H4 (cell line): ENCODE data around the gene PRLR.

DNA sequence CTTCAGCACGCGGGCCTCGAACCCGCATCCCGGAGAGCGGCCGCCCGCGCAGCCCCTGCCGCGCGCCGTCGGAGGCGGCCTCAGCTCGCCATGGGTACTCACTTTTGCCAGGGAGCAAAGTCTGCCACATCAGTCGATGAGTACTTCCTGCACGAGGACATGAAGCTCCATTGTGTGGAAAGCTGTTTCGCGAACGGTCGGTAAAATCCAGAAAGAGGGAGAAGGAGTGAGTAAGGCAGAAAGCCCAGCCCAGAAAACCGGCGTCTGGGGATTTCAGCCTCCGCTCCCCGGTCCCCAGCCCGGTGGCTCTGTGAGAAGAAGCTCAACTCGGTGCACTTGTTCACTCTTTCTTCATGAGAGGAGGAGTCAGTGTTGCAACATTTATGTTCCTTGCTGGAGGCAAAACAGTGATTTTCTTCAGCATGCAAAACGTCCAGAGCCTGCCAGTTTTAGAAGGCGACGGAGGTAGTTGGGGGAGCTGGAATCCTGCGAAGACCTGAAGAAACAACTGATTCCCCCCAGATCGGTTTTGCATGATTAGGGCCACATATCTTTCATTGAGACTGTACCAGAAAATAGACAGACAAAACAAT, at the start of gene PRLR:
TSS of gene PRLR (minus strand) at position 322 of the 593 bp plus-strand sequence.
- RAMPAGE, long total RNA, result no peak

DNA sequence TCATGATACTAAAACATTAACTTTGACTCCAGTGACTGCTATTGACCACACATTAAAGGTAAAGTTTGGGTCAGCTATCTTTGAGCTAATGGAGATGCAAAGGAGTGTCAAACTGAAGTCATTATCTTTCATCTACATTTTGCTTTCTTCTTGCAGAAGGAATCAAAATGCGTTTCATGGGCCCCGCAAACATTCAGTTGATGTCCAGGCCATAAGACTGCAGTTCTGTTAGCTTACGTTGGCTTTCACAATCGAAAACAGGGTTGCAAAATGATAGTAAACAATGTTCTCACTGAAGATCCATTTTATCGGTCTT, 186.1 kb upstream of the PRLR start:
- RAMPAGE, long total RNA, result no peak

DNA sequence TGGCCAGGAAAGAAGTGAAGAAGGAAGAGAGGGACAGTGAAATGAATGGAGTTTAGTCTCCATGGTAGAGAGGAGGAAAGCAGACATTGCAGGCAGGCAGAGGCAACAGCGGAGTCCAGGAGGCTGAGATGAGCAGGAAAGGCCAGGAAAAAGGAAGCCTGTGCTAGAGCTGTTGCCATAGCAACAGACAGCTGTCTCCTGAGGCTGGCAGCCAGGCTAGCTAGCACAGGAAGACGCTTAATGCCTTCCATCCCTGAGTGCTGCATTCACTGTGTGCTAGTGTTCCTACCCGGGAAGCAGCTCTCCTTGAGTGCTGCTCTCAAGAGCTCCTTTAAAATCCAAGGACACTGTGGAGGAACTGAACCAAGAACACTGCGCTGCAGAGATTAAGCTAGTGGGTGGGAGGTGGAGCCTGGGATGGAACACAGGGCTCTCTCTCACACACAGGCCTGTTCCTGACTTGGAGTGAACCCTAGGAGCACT, 53.5 kb upstream of the IL7R start:
- RAMPAGE, long total RNA, result no peak

- RAMPAGE, long total RNA, result no peak
Observed at GRCh38 chr5:35803920-35804526, 52.7 kb upstream of the IL7R start.

DNA sequence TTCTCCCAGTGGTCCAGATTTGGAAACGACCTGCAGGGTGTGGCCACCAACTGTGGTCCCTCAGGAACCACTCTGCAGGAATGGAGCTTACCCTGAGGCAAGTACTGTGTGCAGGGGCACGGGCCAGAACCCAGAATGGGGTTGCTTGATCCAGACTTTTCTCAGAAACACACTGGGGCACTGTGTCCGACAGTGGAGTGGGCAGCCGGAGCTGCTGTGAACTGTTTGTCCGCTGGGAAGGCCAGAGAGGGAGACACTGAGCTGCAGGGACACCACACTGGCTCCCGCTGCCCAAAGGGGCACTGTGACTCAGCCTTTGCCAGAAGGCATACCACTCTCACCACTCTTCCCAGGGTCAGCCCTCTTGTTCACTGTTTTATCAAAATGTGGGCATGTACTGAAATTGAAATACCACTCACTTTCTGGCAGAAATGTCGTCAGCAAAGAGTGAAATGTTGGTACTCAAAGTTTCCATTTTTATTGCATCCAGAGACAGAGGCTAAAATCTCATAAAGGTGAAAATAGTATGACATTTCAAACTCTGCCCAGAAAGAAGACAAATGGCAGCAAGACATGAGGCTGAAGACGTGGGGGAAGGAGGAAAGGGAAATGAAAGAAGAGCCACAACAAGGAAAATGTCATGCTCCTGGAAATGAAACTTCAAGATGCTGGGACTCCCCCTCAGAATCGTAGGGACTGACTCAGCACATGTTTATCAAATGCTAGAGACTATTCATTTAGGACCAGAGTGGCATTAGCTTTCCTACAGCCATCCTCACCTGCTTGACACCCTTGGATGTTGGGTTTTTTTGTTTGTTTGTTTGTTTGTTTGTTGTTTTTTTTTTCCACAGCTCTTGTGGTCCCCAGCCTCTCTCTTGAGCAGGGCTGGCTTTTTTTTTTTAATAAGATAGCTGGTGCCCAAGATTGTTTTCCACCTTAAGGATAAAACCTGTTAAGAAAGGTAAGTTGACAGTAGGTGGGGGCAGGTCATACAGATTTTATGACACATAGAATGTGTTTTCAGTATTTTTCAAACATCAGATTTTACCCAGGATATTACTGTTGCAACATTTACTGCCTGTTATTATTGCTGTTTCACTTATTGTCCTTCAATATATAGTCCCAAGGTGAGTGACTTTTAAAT, 4.3 kb upstream of the IL7R start:
- RAMPAGE, long total RNA, result no peak

DNA sequence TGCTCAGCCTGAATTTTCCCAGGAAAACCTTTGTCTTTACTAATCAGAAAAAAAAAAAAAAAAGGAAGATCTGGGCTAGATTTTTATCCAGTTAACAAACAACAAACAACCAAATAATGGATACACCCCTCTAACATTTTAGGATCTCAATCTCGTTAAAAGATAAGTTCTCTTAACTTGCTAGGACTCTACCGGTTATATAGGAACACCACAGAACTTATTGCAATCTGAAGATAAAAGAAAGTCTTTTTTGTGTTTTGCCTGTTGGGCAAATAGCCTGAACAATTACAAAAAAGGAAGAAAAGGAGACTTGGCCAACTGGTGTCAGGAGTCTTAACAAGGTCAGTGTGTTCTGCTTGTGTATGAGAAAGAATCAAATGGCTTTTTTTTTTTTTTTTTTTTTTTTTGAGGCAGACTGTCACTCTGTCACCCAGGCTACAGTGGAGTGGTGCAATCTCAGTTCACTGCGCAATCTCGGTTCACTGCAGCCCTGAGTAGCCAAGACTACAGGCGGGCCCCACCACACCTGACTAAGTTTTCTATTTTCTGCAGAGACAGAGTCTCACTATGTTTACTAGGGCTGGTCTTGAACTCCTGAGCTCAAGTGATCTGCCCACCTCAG, 3.2 kb upstream of the IL7R start:
- RAMPAGE, long total RNA, result no peak

DNA sequence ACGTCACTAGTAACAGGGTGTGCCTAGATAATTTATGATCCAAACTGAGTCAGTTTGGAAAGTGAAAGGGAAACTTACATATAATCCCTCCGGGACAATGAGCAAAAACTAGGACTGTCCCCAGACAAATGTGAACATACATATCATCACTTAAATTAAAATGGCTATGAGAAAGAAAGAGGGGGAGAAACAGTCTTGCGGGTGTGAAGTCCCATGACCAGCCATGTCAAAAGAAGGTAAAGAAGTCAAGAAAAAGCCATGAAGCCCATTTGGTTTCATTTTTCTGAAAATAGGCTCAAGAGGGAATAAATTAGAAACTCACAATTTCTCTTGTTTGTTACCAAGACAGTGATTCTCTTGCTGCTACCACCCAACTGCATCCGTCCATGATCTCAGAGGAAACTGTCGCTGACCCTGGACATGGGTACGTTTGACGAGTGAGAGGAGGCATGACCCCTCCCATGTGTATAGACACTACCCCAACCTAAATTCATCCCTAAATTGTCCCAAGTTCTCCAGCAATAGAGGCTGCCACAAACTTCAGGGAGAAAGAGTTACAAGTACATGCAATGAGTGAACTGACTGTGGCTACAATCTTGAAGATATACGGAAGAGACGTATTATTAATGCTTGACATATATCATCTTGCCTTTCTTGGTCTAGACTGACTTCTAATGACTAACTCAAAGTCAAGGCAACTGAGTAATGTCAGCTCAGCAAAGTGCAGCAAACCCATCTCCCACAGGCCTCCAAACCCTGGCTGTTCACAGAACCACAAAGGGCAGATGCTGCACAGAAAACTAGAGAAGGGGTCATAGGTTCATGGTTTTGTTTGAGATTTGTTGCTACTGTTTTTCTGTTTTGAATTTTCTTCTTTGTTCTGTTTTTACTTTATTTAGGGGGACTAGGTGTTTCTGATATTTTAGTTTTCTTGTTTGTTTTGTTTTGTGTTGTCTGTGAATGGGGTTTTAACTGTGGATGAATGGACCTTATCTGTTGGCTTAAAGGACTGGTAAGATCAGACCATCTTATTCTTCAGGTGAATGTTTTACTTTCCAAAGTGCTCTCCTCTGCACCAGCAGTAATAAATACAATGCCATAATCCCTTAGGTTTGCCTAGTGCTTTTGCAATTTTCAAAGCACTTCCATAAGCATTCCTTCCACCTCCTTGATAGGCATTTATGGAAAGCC, 20.8 kb downstream of the IL7R start:
- RAMPAGE, long total RNA, result no peak

DNA sequence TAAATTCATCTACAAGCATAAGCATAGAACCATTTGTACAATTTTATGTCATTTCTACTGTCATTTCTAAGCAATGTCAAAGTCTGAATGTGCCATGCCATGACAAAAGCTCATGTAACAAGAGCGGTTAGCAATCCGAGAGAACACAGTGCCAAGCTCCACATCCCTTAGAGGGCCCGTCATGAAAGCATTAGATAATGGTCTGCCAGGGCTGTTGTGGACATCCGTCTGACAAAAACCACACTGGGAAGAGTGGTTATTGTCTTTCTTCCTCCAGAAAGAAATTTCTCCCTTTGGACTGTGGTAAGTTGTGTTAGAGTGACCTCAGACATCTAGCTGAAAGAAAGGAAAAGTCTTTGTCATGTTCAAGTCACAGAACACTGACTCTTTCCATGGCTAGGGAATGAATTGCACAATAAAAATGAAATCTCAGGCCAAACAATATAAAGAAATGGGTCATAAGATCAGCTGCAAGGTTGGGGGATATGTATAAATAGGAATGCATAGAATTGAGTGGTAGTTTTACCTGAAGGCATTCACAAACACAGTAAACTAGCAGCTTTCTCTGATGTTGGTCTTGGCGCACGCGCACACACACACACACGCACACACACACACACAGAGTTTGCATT, 5.2 kb downstream of the SLC1A3 start:
- RAMPAGE, long total RNA, result no peak

- RAMPAGE, long total RNA, result no peak
Observed at GRCh38 chr5:36689830-36690884, 83.8 kb downstream of the SLC1A3 start.

DNA sequence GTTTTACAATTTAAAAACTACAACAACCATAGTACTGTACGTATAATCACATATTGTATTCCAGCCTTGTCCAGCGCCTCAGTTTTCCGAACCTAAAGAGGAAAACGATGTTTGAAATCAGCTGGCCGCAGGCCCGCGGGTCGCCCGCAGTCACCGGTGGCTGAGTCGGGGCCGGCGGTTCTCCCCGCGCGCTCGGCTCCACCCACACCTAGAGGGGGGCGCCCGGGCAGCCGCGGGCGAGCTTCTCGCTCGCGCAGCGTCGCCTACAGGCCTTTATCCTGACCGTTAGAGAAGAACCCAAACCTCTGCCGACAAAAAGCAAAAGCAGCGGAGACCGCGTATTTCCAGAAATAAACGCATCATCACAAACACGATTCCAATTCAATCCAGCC, 821 bp upstream of the NIPBL start:
- RAMPAGE, long total RNA, result no peak

- RAMPAGE, long total RNA, result no peak
Observed at GRCh38 chr5:36876511-36876728, 149 bp upstream of the NIPBL start.

DNA sequence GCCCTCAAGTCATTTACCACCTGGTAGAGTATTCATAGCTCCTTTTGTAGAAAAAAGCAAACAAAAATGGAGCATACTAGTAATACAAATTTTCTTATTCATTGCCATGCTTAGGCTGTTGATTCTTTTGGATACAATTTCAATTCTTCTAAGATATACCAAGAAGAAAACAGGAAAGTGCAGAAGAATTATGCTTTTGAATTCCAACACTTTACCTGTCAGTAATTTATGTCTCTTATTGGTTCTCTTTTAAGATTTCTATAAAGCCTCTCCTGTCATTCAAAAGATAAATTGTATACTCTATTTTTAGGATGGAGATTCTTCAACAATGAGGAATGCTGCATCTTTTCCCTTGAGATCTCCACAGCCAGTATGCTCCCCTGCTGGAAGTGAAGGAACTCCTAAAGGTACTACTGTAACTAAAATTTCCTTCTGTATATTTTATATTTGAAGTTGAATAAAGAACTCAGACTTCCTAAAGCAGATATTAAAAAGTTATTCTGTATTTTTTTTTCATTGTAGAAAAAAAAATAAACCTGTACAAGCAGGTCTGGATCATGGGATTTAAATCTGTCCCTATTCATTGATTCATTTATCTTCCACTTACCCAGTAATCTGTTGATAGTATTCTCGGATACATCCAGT, 95.2 kb downstream of the NIPBL start:
- RAMPAGE, long total RNA, result no peak

DNA sequence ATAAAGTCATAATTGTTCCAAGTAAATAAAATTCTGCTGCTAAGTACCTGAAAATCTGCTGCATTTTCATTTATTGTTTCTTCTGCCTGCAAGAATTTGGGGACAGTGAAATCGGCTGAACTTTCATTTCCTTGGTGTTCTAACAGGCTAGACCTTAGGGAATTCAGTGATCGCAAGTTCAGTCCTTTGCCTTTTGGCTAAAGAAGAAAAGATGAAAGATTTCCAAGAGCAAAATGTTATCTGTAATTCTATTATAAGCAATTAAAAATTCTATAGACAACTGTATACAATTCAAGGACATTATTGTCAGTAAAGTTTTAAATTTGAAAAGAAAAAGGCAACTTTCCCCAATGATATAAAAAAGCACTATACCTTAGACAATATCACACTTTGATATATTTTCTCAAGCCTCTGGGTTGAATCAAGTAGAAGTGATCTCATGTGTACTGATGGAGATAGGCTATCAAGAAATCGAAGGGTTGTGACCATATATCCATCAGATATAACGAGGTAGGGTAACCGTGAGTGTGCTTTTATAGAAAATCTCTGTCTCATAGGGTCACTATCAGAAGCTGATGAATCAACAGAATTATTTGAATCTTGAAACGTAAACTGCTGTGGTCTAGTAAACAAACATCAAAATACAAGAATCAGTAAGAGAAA, 21.8 kb downstream of the CPLANE1 start:
- RAMPAGE, long total RNA, result no peak

DNA sequence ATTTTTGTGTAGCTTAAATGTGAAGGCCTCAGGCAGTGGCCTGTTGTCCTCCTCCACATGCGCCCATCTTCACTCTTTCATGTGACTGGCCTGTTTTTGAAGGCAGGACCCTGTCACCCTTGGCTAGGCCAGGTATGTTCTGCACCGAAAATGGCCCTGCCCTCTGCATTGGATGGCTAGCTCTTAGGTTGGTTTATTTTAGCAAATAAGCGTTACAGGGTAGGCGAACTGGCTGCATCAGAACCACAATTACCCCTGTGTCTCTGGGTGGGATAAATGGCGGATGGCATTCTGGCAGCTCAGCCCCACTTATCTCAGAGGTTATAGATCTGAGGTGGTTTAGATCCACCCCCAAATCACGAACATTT, 738 bp upstream of the CPLANE1 start:
- RAMPAGE, long total RNA, result no peak

DNA sequence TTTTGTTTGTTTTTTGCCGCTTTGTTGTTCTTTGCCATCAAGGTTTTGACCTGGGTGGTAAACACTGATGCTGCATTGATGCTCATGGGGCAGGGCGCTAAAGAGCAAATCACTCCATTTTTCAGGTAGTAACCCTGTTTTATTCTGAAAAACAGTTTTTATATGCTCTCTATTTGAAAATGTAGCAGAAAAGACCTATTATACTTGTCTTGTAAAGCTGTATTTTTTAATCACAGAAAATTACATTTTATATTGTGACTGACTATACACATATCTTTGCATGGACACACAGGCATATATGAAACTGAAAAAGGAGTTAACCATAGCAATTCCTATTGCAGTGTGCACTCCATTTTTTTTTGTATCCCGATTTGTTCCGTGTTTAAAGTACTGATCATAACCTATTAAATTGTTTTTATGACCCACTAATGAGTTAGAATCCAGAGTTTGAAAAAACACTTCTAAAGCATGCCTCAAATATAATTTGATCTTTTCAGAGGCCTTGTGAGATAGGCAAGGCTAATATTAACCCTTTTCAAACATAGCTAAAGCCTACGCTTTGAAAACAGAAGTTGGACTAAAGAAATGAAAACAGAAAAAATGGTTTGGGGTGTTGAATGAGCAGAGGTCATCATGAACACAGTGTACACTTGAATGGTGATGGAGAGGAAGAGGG, 219.4 kb downstream of the GDNF start:
- RAMPAGE, long total RNA, result no peak

DNA sequence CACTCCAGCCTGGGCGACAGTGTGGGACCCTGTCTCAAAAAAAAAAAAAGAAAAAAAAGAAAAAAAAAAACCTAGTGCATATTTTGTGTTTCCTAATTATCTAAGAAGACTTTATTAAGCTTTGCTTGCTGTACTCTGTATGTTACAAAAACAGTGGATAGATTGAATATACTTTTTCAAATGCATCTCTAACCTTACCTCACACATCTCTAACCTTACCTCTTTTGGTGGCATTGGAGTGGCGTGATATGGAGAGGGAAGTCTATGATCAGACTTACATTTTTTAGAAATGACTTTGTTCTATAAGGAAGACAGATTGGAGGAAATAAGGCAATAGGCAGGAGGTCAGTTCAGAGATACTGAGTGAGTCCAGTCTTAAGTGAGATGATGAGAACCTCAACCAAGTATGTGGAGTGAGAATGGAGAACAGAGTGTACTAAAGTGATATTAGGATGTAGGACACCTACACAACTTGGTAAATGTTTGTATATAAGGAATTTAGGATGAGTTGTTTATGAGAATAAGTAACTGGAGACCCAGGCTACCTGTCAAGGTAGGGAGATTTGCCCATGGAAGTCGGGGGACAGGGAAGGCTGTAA, 205.5 kb downstream of the GDNF start:
- RAMPAGE, long total RNA, result no peak

- RAMPAGE, long total RNA, result no peak
Observed at GRCh38 chr5:38257741-38258277, 550 bp upstream of the EGFLAM start.

DNA sequence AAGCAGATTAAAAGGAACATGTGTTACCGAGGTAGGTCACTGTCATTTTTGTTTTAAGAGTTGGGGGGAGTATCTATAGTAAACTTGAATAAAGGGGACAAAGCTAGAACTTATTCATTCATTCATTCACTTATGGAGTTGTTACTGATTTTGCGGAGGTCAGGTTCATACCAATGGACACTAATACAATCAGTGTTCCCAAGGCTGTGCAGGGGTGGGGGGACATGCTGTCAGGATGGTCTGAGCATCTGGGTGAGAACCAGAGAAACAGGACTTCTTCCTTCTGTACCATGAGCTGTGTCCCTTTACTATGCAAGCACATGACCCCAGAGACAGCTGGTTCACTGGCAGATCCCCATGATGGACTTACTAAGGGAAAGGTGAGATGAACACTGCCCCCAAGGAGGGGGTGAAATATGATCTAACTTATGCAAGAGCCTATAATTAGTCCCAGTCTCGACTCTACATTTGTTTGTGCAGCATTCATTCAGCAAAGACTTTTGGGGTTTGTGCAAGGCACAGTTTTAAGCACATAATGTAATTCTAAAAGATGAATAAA, 91.5 kb downstream of the LIFR start:
- RAMPAGE, long total RNA, result no peak

DNA sequence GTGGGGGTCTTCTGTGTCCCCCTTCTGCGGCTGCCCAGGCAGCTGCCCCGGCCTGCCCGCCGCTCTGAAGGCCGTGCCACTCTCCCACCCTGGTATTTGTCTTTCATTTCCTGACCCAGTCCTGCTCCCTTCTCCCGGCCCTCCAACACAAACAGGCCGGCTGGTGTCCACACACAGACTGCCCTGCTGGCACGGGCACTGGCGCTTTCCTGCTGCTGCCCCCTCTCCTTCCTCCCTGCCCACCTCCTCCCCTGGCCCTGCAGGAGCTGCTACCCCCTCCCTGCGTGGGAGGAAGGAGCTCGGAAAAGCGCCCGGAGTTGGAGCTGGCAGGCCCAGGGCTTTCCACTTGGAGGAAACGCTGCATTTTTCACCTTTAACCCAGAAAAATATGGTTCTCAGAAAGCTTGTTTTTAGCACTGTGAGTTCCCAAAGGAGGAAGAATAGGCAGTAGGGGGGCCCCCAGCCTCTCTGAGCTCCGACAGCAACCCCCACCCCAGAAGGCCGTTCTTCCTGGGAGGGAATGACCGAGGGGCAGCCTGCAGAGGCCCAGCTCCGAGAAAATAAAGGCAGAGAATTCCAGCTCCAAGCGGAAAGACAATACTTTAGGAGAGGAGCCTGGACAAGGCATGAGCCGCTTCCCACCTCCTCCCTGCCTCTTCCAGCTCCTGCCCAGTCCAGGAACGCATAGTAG, 89.1 kb downstream of the LIFR start:
- RAMPAGE, long total RNA, result no peak

- RAMPAGE, long total RNA, result no peak
Observed at GRCh38 chr5:38494012-38494476, 62.4 kb downstream of the LIFR start.